IMR-90 (cell line): ENCODE measurements around a stretch of chr12.

DNA sequence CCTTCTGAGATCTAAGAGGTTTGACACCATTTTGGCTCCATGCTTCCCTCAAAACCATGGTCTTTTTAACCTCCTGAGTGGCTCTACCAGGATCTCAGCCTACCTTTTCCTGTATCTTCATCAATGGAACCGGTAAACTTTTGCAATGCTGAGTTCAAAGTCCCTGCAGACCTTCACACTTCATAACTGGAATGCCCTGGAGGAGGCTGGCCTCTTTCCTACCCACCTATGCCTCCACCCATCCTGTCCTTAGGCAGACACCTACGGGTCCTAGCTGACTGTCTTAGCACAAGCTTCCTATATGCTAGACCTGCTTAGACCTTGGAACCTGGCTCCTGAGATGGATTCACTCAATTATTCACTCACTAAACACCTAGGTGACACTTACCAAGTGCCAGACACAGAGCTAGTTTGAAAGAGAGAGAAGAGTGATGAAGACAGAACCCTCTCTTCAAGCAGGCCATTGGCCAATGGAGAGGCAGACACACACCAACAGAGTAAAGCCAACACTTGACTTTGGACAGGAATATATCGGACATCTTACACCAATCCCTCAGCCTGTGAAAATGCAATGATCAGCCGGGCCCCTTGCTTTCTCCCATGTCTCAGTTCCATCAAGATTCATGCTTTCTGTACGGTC, 89.7 kb upstream of the EEA1 start:
- RRBS = no CpG with 5 or more reads among the region's 5 CpGs
CAGE:
- cytosol, long polyA plus RNA = no peak
- long polyA plus RNA = no peak
- nucleus, long polyA plus RNA = no peak

DNA sequence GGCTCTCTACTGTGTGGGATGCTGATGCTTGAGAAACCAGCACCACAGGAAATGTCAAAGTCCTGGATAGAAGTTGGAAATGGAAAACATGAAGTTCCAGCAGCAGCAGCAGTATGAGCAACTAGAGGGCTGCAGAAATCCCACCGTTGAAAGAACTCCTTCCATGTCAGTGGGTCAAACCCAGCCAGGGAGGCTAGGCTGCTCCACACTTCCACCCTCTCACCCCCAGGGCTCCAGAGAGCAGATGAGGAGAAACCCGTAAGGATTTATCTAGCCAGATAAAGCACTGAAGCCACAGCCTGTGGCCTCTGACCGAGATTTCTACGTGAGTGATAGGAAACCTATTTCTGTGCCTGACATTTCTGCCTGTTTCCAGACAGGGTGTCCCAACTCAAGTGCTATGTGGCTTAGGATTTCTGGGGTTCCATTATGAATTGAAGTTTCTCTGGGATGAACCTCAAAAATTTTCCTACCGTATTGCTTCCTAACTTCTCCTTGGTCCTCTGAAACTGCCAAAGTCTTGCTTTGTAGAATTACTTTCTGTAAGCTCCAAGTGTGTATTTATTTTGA, 100.0 kb upstream of the EEA1 start:
- RRBS = no CpG with 5 or more reads among the region's 5 CpGs
CAGE:
- cytosol, long polyA plus RNA = no peak
- long polyA plus RNA = no peak
- nucleus, long polyA plus RNA = no peak

DNA sequence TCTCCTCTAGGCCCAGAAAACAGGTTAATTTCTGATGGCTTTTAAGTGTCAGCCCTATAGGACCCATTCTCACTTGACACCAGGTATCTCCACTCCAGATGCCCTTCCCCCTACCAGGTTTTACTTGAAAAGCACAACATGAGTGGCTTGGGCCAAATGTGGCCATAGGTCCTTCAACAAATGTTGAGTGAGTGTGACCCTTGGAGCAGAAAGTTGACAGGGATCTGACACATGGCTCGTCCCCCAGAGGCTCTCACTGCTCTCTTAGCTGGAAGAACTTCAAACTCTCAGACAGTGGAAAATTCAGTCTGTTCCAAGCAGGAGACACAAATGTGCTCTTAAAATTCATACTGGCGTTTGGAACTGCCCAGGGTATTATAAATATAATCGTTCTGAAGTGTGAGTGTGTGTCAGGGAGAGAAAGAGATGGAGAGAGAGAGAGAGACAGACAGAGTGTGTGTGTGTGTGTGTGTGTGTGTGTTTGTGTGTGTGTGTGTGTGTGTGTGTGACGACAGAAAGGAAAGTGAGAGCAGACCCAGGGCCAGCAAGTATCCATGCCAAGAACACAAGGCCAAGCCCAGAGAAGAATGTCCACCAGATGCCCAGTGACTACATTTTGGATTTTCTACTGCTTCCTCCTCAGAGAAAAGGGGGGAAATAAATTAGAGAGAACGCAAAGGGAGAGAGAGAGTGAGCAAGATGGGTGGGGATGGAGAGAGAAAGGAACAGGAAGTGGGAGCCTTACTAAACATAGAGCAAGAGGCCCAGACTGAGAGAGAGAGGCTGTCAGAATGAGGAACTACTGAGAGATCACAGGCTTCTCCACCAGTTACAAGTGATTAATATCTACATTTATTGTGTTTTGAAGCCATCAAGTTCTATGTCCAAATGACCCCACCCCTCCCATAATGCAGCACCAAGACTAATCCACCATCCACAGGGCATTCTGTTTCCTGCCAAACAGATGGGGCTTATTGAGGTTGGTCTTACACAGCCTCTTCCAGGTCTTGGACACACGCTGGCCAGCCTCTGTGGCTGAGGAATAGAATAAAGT, 193.6 kb upstream of the NUDT4 start:
- RRBS = no CpG with 5 or more reads among the region's 6 CpGs
CAGE:
- cytosol, long polyA plus RNA = no peak
- long polyA plus RNA = no peak
- nucleus, long polyA plus RNA = no peak

- RRBS = no CpG with 5 or more reads among the region's 4 CpGs
CAGE:
- cytosol, long polyA plus RNA = no peak
- long polyA plus RNA = no peak
- nucleus, long polyA plus RNA = no peak
Measured at GRCh38 chr12:93361533-93362052, 16.1 kb upstream of the NUDT4 start.

GRCh38 chr12:93372966-93373498, 4.7 kb upstream of the NUDT4 start:
- RRBS = no CpG with 5 or more reads among the region's 4 CpGs
CAGE:
- cytosol, long polyA plus RNA = no peak
- long polyA plus RNA = no peak
- nucleus, long polyA plus RNA = no peak

DNA sequence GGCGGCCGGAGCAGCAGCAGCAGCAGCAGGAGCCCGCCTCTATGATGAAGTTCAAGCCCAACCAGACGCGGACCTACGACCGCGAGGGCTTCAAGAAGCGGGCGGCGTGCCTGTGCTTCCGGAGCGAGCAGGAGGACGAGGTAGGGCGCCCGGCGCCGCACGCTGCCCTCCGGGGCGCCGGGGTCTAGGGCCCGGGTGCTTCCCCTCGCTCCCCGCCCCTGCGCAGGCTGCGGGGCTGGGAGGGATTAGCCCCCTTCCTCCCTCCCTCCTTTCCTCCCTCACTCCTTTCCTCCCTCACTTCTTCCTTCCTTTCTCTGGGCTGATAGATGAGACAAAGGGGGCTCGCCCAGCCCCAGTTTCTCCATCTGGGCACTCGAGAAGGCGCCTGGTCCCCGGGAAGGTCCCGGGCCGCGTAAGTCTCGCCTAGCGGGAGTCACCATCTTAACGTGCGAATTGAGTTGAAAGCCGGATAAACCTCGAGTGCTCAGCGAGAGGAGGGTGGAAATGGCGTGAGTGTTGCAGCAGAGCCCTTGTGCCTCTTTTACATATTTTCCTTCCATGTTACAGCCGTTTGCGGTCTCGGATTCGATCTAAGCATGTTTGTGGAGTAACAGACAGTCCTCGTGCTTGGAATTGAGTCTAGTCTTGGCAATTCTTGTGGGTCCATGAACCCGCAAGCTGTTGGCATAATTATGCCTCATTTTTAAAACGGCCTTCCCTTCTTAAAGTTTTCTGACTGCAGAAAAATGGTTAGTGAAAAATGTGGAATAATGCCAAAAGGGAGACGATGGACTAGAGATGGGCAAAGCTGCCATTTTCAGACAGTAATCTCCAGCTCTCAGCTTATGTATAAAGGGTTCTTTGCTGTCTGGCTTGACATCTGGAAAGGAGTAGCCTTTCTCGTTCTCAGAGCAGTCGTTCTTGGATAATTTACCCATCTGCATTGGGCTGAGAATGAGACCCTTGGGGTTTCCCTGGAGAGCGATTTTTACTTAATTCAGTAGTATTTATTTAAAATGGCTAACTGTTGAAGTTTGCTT, 877 bp downstream of the NUDT4 start:
- RRBS = 1% methylated on average over 8 of the region's 53 CpGs
CAGE:
- cytosol, long polyA plus RNA = no peak
- long polyA plus RNA = no peak
- nucleus, long polyA plus RNA = no peak

- RRBS = no CpG with 5 or more reads among the region's 5 CpGs
CAGE:
- cytosol, long polyA plus RNA = no peak
- long polyA plus RNA = no peak
- nucleus, long polyA plus RNA = no peak
Measured at GRCh38 chr12:93381421-93382077, 3.8 kb downstream of the NUDT4 start.

- RRBS = no CpG with 5 or more reads among the region's 2 CpGs
CAGE:
- cytosol, long polyA plus RNA = no peak
- long polyA plus RNA = no peak
- nucleus, long polyA plus RNA = no peak
Measured at GRCh38 chr12:93398699-93399184, 21.0 kb downstream of the NUDT4 start.

- RRBS = no CpG with 5 or more reads among the region's 10 CpGs
CAGE:
- cytosol, long polyA plus RNA = no peak
- long polyA plus RNA = no peak
- nucleus, long polyA plus RNA = no peak
Measured at GRCh38 chr12:93404687-93405982, 27.4 kb downstream of the NUDT4 start.

DNA sequence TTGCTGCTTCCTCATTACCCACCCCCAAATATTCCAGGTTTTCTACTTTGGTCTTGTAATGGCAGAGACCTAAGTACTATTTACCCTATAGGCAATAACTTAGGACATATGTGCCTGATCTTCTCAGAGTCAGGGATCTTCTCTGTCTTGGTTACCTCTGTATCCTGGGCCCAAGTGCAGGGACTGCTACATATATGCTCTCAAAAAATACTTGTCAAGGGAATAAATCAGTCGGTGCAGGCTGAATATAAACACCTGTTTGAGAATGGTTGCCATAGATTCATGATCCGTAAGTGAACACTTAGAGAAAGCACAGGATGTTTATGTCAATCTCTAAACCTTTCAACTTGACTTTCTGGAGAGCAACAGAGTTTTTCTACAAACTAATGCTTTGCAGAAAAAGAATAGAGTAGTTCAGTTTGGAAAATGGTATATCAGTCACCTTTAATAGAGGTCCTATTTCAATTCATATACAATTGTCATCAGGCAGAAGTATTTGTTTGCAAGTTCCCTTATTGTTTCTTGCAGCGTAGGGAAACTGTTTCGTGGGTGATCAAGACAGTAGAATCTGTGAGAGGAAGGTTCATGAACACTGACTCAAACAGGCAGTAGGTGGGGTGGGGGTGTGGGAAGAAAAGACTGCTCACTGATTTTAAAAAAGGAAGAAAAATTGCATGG, 5.9 kb upstream of the UBE2N start:
- RRBS = no CpG with 5 or more reads among the region's 4 CpGs
CAGE:
- cytosol, long polyA plus RNA = no peak
- long polyA plus RNA = no peak
- nucleus, long polyA plus RNA = no peak

GRCh38 chr12:93678190-93678664, 1.1 kb downstream of the CRADD start:
- RRBS = no CpG with 5 or more reads among the region's 5 CpGs
CAGE:
- cytosol, long polyA plus RNA = no peak
- long polyA plus RNA = no peak
- nucleus, long polyA plus RNA = no peak

- RRBS = no CpG with 5 or more reads among the region's 11 CpGs
CAGE:
- cytosol, long polyA plus RNA = no peak
- long polyA plus RNA = no peak
- nucleus, long polyA plus RNA = no peak
Measured at GRCh38 chr12:93743061-93743890, 66.1 kb downstream of the CRADD start.

- RRBS = no CpG with 5 or more reads among the region's 8 CpGs
CAGE:
- cytosol, long polyA plus RNA = no peak
- long polyA plus RNA = no peak
- nucleus, long polyA plus RNA = no peak
Measured at GRCh38 chr12:93761292-93762494, 84.5 kb downstream of the CRADD start.

DNA sequence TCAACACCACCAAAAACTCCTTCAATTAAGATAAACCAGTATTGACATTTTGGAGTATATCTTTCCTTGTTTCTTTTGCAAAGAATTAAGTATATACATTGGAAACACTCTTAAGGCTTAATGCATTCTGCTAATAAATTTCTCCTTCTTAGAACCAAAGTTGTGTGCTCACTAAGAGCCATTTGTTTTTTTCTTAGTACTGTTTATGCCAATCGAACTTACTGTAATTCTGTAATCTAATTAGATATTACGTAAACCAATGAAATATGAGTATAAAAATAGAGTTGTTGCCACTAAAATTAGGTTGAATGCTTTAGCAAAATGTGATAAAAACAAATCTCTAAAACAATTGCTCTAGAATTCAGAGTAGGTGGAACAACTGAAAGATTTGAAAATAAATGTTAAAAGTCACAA, 90.7 kb downstream of the CRADD start:
- RRBS = no CpG with 5 or more reads among the region's 2 CpGs
CAGE:
- cytosol, long polyA plus RNA = no peak
- long polyA plus RNA = no peak
- nucleus, long polyA plus RNA = no peak

- RRBS = no CpG with 5 or more reads among the region's 10 CpGs
CAGE:
- cytosol, long polyA plus RNA = no peak
- long polyA plus RNA = no peak
- nucleus, long polyA plus RNA = no peak
Measured at GRCh38 chr12:93783626-93784328, 106.6 kb downstream of the CRADD start.

DNA sequence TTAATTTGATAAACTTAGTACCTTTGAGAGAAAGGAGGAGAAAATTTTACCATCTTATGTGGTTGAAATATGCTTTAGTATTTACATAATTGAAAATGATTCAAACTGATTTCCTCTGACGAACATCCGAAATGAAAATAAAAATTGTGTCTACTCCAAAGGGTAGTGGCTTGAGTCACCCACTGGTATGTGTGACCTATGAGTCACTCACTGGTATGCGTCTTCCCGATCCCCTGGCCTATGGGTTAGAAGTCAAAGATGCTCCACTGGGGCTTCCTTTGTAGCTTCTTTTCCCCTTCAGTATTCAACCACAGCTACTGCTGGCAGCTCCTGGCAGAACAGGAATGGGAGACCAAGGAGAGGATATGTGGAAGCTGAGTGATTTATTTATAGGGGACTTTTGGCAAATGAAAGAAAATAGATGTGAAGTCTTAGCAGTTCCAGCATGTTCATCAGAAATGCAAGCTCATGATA, 108.1 kb downstream of the CRADD start:
- RRBS = no CpG with 5 or more reads among the region's 4 CpGs
CAGE:
- cytosol, long polyA plus RNA = no peak
- long polyA plus RNA = no peak
- nucleus, long polyA plus RNA = no peak

GRCh38 chr12:94101417-94102050, 46.8 kb upstream of the PLXNC1 start:
- RRBS = 2% methylated on average over 13 of the region's 34 CpGs
CAGE:
- cytosol, long polyA plus RNA = no peak
- long polyA plus RNA = no peak
- nucleus, long polyA plus RNA = no peak

GRCh38 chr12:94102051-94102660, 46.2 kb upstream of the PLXNC1 start:
- RRBS = 2% methylated on average over 10 of the region's 39 CpGs
CAGE:
- cytosol, long polyA plus RNA = no peak
- long polyA plus RNA = no peak
- nucleus, long polyA plus RNA = no peak

DNA sequence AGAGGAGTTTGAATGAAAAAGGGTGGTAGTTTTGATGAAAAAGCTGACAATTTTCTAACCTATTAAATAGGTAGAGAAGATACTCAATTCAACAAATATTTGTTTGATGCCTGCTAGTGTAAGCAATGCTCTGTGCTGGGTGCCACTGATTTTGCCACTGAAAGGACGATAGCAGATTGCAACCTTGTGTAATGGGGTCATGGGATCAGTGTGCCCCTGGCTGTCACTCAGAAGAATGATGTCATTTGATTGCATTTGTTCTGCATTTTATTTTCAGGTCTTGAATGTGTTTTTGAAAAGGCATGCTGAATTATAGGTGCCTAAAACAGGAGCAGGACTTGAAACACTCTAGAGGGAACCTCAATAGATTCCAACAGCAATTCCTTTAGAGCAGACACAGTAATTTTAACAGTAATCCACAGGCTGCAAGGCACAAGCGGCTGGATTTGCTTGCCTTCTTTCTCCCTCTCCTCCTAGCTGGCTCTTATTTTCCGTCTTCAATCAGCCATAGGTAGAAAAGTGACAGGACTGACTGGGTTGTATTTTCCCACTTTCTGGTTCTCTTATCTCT, 4.0 kb downstream of the PLXNC1 start:
- RRBS = no CpG with 5 or more reads among the region's 3 CpGs
CAGE:
- cytosol, long polyA plus RNA = no peak
- long polyA plus RNA = no peak
- nucleus, long polyA plus RNA = no peak

- RRBS = no CpG with 5 or more reads among the region's 3 CpGs
CAGE:
- cytosol, long polyA plus RNA = no peak
- long polyA plus RNA = no peak
- nucleus, long polyA plus RNA = no peak
Measured at GRCh38 chr12:94183711-94184028, 35.3 kb downstream of the PLXNC1 start.